Metastatic Breast Carcinoma in the Ovary (tissue), 3 donors: ENCODE data around the genes EP300 and DESI1.

DNA sequence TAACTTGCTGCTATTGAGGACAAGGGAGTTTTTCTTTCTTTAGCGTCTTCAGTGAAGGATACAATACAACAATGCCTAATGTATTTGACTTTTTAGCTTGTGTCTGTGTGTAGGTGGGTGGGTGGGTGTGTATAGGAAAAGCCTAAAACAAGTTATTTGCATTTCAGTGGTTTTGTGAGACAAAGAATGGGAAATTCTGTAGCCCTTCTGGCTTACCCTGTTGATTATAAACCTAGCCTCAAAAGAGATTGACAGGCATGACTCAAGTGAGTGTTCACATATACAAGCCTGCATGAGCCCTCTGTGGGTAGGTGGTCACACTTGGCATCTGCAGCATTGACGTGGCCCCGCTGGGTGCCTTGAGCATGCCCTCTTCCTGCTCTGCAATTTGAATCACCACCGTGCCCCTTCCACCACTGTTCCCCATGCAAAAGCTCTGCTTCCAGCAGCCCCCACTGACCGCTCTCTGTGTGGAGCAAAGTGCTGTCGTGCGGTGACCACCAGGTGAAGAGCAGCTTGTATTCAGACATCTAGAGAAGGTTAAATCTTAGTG, 21.0 kb upstream of the ADSL start:
- PRO-cap, 3 experiments = no peak in any of the 3 experiments

DNA sequence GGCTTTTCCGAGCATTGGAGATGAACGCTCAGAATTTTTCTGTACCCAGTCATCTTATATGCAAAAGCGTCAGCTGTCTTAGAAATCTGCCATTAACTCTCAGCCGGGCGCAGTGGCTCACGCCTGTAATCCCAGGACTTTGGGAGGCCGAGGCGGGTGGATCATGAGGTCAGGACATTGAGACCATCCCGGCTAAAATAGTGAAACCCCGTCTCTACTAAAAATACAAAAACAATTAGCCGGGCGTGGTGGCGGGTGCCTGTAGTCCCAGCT, 78.4 kb downstream of the SGSM3 start:
- PRO-cap, 3 experiments = no peak in any of the 3 experiments

DNA sequence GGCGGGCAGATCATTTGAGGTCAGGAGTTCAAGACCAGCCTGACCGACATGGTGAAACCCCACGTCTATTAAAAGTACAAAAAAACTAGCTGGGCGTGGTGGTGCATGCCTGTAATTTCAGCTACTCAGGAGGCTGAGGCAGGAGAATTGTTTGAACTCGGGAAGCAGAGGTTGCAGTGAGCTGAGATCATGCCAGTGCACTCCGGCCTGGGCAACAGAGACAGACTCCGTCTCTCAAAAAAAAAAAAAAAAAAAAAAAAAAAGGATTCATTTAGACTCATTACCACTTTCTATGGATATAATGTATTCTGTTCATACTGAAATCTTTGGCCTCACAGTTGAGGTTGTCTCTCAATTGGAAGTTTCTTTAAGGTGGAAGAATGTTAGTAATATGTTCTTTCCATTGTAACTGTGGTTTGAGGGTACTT, 128.2 kb downstream of the MRTFA start:
- PRO-cap, 3 experiments = no peak in any of the 3 experiments

GRCh38 chr22:40694318-40695019, 15.2 kb downstream of the MCHR1 start:
- PRO-cap, 3 experiments = peak in 1 of 3 experiments; most common plus-strand start chr22:40694747 (in 1)

DNA sequence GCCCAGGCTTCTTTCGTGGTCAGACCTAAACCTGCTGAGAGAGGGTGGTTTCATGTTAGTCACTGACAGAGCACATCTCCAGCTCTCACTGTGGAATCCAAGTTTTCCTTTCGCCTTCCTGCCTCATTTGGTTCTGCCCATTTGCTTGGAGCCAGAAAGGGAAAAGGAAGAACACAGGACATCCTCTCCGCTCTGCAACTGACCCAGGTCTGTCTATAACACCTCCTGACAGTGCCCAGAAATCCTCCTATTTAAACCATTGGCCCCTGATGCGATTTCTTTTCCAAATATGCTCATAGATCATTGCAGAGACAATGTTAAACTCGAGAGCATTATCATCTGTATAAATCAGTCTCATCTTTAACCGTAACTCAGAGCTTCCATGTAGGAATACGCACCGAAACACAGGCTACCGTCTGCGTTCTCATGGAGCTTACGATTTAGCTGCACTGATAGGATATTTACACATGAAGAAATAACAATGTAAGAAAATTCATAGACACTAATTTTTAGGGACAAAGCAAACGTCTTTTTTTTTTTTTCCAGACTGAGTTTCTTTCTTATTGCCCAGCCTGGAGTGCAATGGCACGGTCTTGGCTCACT, 60.7 kb downstream of the MCHR1 start:
- PRO-cap, 3 experiments = peak in 1 of 3 experiments; most common plus-strand start position 374 of the sequence (in 1); most common minus-strand start position 227 of the sequence (in 1)

- PRO-cap, 3 experiments = no peak in any of the 3 experiments
These were observed 50.5 kb downstream of the RBX1 start for GRCh38 chr22:41001696-41001992.

DNA sequence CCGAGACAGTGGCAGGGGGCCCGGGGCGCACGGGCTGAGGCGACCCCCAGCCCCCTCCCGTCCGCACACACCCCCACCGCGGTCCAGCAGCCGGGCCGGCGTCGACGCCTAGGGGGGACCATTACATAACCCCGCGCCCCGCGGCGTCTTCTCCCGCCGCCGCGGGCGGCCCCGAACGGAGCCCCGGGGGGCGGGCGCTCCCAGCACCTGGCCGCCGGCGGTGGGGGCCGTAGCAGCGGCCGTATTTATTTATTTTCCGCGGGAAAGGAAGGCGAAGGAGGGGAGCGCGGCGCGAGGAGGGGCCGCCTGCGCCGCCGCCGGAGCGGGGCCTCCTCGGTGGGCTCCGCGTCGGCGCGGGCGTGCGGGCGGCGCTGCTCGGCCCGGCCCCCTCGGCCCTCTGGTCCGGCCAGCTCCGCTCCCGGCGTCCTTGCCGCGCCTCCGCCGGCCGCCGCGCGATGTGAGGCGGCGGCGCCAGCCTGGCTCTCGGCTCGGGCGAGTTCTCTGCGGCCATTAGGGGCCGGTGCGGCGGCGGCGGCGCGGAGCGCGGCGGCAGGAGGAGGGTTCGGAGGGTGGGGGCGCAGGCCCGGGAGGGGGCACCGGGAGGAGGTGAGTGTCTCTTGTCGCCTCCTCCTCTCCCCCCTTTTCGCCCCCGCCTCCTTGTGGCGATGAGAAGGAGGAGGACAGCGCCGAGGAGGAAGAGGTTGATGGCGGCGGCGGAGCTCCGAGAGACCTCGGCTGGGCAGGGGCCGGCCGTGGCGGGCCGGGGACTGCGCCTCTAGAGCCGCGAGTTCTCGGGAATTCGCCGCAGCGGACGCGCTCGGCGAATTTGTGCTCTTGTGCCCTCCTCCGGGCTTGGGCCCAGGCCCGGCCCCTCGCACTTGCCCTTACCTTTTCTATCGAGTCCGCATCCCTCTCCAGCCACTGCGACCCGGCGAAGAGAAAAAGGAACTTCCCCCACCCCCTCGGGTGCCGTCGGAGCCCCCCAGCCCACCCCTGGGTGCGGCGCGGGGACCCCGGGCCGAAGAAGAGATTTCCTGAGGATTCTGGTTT, at the start of gene EP300:
Gene EP300, plus strand, starts transcription at position 668 of the 1,050 bp plus-strand sequence.
- PRO-cap, 3 experiments = peak in 3 of 3 experiments; most common plus-strand start position 704 of the sequence (in 2); most common minus-strand start position 503 of the sequence (in 2)

GRCh38 chr22:41093910-41094660, 1.7 kb downstream of the EP300 start:
- PRO-cap, 3 experiments = no peak in any of the 3 experiments

DNA sequence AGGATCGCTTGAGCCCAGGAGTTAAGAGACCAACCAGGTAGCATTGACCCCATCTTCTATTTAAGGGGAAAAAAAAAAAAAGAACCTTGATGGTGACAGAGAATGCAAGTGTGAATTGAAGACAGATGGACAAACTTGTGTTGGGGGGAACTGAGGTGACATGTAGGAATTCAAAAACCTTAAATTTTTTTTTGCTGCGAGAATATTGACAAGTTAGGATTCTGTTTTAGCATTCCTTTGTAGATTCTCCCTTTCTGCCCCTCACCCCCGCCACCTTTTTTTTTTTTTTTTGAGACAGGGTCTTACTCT, 26.3 kb downstream of the EP300 start:
- PRO-cap, 3 experiments = no peak in any of the 3 experiments

DNA sequence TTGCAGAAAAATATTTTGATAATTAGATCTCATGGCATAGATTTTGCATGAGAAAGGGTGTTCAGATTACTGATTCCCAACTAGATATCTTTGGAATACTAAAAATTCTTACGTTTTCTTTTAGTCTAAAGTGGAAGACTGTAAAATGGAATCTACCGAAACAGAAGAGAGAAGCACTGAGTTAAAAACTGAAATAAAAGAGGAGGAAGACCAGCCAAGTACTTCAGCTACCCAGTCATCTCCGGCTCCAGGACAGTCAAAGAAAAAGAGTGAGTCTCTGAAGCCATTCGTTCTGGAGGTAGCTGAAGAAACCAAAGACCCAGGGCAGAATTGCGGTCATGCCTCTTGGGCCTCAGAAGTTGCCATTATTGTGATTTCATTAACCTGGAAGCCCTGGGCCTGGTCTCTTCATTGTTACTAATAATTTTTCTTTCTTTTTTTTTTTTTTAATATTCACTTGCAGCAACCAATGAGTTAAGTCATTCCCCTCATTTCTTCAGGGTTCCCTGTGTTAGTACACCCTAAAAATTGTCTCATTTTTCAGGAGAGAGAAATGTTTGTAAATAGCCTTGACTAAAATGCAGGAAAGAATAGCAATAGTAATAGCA, 52.9 kb upstream of the L3MBTL2 start:
- PRO-cap, 3 experiments = no peak in any of the 3 experiments

- PRO-cap, 3 experiments = no peak in any of the 3 experiments
These were observed 34.9 kb upstream of the L3MBTL2 start for GRCh38 chr22:41170265-41170650.

DNA sequence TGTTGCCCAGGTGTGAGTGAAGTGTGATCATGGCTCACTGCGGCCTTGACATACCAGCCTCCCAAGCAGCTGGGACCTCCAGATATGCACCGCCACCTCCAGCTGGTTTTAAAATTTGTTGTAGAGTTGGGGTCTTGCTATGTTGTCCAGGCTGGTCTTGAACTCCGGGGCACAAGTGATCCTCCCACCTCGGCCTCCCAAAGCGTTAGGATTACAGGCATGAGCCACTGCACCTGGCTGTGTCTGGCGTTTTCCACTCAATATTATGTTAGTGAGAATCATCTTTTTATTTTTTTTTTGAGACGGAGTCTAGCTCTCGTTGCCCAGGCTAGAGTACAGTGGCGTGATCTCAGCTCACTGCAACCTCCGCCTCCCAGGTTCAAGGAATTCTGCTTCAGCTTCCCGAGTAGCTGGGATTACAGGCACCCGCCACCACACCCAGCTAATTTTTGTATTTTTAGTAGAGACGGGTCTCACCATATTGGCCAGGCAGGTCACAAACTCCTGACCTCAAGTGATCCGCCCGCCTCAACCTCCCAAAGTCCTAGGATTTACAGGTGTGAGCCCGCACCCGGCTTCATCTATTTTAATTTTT, 2.1 kb upstream of the CHADL start:
- PRO-cap, 3 experiments = no peak in any of the 3 experiments

DNA sequence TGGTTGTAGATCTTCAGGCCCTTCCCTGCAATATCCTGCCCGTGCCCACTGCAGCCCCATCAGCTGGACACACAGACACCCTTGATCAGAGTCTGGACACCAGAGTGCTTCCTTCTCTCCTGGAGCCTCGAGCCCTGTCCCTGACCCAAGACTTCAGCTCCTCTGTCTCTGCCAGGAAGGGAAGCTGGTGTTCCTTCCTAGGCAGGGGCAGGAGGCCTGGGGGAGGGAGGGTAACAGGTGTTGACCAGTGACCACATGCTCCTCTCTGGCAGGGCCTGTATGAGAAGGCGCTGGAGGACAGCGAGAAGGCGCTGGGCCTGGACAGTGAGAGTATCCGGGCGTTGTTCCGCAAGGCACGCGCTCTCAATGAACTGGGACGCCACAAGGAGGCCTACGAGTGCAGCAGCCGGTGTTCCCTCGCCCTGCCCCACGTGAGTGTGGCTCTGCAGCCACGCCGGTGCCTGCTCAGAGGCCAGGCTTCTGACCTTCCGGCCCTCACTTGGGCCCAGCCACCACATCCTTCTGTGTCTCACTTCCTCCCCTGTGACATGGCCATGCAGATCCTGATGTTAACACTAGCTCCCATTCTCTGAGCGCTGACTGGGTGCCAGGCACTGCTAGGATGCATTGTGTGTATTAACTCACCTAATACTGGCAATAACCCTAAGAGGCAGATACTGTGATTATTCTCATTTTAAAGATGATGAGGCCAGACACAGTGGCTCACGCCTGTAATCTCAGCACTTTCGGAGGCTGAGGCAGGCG, 25.8 kb downstream of the ZC3H7B start:
- PRO-cap, 3 experiments = no peak in any of the 3 experiments

DNA sequence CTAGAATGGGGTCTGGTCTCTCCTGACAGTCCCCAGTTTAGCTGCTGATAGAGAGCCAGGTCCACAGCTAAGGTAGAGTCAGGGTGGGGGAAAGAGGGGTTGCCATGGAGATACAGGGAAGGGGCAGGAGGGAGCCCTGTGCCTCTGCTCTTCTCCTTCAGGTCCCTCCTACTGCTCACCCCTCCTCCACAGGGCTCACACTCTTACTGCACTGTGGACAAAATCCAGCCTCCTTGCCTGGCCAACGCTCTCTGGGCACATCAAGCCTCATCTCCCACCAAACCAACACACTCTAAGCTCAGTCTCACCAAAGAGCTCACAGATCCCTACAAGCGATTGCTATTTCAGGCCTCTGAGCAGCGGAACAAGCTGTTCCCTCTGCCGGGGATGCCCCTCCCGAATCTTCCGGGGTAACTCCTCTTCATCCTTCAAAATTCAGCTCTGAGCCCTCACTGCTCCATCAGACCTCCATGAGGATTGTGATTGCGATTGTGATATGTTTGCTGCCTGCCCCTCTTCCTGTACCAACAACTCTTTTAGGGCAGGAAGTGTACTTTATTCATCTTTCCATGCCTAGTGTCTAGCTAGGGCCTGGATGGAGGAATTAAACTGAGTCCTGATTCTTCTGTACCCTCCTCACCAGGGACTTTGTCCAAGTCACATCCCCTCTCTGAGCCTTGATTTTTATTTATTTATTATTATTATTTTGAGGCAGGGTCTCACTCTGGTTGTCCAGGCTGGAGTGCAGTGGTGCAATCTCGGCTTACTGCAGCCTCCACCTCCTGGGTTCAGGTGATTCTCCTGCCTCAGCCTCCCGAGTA, 29.9 kb downstream of the TEF start:
- PRO-cap, 3 experiments = no peak in any of the 3 experiments

GRCh38 chr22:41471695-41472197, 2.8 kb downstream of the ACO2 start:
- PRO-cap, 3 experiments = no peak in any of the 3 experiments

- PRO-cap, 3 experiments = no peak in any of the 3 experiments
These were observed 9.3 kb downstream of the ACO2 start for GRCh38 chr22:41478207-41478587.

GRCh38 chr22:41526952-41528196, 16.9 kb downstream of the POLR3H start:
- PRO-cap, 3 experiments = no peak in any of the 3 experiments

GRCh38 chr22:41551023-41551305, 6.7 kb upstream of the POLR3H start:
- PRO-cap, 3 experiments = no peak in any of the 3 experiments

DNA sequence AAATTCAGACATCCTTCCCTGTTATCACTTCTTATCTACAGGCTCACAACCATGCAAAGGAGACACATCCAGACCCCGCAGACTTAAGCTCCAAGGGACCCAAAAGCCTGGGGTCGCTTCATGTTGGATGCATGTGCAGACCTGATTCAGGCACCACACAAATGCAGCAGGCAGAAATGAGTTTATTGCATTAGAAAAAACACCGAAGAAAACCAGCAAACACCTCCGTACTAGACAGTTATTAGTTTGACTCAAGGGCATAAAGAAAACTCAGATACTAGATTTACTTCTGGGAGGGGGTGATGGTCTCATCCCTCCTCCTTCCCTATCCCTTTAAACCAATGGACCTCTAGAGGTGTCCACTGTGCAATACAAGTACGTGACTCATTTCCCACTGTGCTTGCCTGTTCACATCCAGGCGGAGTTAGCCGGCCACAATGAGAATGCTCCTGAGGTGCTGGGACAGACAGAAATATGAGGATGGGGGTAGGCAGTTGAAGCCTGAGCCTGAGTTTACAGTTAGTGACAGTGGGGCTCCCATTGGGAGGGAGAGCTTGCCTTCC, 8.3 kb upstream of the PMM1 start:
- PRO-cap, 3 experiments = no peak in any of the 3 experiments

- PRO-cap, 3 experiments = peak in 3 of 3 experiments; most common minus-strand start chr22:41621024 (in 3)
These were observed at the start of gene DESI1 for GRCh38 chr22:41620595-41621123. TSS of gene DESI1 (minus strand) at chr22:41621043.